Tibial nerve (tissue), 3 donors: ENCODE measurements around a stretch of chr7.

DNA sequence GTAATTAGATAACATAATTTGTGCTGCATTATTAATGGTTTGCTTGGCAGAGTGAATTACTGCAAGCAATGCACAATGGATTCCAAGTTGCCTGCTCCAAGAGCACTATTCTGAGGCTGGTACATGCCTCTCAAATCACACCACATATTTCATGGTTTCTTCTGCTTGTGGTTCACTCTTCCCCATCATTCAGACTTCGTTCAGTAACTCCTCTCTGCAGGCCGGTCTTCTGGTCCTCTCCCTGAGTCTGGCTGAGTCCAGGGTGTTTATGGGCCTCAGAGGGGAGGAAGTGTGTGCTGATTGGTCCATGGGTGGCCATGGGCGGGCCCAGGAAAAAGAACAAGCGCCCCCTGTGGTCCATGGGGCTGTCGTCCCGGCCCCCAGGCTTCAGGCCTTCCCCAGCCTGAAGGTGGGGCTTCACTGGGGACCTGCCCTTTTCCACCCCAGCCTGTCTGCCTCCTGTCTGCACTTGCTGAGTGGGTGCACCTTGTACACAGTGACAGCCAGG is 123.8 kb downstream of the VIPR2 start:
- PRO-cap, result no peak
- RAMPAGE, long total RNA, 3 experiments, result no peak in any of the 3 experiments

- PRO-cap, result no peak
- RAMPAGE, long total RNA, 3 experiments, result no peak in any of the 3 experiments
These were observed 48.8 kb downstream of the VIPR2 start for GRCh38 chr7:159095845-159096208.

GRCh38 chr7:159096804-159097648 is 47.6 kb downstream of the VIPR2 start:
- PRO-cap, result bidirectional peak, plus-strand start at chr7:159097401, minus-strand start at chr7:159097219
- RAMPAGE, long total RNA, 3 experiments, result no peak in any of the 3 experiments